Subcutaneous preadipocyte (primary cell): ENCODE measurements around a stretch of chr13.

DNA sequence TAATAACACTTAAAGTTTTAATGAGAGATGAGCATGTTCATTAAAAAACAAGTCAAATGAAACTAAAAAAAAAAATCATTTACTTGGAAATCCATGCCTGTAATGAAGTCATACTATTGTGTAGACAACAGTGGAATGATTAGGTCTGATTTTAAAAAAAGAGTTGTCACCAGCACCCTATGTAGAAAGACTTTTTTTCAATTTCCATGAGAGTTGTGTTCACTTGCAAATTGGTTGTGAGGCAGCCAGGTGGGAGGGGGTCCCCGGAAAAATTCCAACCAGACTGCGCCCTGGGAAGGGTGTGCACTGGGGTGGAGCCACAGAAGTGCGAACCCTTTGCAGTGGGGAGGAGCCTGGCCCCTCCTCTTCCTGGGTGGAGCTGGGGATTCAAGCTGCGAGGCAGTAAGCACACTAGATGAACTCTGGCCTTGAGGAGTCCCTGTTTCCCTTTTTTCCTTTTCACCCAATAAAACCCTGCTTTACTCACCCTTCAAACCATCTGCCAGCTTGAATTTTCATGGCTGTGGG lies 31.1 kb upstream of the MBNL2 start:
- CAGE, long polyA plus RNA, result no peak

DNA sequence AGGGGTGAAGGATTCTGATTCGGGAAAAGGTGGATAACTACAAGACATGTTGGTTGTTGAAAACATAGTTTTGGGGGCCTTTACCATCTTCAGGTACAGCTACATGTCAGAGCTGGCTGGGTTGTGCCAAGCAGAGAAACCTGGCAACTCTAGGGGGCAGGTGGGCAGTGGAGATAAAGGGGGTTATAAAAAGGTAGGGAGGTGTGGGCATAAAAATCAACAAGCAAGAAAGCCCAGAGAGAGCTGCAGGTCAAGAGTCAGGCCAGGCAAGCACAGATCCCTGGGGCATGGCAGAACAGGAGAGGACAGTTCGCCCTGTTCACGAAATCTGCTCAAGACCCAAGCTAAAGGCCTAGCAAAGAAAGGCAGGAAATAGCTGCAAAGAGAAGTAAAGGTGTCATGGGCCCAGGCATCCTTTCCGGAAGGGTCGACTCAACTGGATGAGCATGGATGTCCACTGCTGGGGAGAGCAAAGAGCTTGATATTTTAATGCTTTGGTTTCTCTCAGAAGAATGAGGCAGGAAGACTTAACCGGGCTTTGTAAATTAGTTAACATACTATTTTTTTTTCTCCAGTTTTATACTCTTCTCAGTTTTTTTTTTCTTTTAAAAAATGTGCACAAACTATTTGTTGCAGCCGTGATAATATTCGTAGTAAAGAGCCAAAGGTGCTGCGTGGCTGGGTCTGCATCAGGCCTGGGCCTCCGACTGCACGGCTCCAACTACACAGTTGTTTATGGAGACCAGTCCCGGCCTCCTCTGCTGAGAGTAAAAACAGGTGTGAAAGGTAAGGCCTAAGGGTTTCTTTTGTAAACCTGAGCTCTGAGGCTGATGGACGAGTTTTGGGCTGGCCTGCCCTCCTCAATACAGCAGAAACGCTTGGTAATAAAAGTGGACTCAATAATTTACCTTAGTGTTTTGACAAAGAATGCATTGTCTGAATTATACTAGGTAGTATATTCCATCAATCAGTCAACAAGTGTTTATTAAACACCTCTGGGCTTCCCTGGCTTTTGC lies 3.6 kb downstream of the MBNL2 start:
- CAGE, long polyA plus RNA, result no peak

DNA sequence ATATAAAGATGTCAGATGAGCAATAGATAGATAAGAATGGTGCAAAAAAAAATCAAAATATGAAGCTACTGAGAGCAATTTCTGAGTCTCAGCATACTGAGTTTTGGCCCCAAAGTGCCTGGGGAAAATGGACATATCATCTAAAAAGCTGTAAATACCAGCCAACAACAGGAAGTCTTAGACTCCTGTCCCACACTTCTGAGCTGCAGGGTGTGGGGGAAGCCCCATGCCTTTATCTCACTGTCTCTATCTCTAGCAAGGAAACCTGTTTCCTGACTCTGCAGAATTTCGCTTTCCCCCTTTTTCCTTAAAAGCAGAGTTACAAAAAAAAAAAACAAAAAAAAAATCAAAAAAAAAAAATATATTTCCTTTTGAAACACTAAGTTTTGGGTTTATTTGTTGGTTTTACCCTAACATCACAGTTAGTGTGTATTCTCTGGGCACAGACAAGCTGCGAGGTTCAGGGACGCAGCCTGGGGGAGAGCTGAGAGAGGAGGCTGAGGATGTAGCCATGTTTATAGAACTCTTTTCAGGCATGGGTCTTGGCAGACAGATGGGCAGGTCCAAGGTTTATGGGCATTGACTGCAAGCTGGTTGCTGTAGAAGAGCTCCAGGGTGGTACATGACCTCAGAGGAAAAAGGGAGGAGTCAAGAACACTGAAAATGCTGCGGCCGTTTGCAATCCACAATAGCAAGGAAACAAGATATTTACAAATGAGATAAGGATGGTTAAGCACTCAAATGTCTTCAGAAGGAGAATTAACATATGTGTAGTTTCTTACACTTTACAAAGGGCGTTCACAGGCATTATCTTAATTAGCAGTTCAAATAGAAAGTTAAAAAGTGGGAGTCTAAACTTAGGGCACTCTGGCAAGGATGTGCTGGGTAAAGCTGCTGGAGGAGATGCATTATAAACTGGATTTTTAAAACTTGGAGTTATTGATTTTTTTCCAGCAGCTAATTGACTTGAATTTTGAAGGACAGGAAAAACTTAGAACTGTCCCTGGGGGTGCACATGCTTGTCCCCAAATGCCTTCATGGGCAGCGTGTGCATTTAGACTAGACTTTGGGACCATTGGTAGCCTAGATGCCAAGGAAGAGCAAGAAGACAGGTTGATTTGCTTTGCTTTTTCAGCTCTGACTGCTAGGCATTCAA lies 5.0 kb downstream of the MBNL2 start:
- CAGE, long polyA plus RNA, result no peak

DNA sequence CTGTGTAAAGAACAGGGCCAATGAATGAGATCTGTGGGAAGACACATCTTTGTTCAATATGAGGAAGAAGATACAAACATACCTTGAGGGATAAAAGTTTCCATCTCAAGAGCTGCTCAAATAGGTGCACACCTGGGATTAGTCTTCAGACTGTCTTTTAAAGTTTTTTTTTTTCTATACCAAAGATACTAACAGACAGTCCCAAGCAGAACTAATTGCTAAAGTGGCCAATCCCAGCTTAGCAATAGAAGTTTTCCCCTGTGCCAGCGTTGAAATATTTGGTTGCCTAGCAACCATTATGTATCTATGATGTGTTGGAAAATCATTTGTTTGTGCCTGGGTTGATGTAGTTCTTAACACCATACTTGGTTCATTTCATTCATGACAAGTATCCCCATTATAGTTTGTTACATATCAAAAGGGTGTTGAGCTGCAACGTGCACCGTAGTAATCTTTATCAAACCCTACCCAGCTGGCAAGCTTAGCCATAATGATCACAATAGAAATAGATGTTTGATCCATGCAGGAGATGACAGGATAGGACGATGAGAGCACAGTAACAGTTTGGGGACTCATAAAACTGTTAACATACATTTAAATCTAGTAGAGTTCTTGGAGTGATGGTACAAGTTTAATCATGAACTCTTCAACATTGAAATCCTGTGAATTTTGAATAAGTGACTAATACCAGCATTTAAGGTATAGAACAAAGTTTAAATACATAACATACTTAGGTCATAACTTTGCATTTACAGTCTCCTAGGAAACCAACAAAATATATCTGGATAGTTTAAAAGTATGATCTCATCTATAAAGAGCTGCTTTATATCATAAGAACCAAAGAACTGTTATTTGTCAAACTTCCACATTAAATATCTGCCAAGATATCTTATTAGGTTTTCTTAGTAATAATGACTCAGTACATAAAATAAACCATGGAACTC lies 73.3 kb downstream of the MBNL2 start:
- CAGE, long polyA plus RNA, result no peak

GRCh38 chr13:97338374-97339085 lies 95.4 kb upstream of the RAP2A start:
- CAGE, long polyA plus RNA, result no peak

- CAGE, long polyA plus RNA, result no peak
These were observed 22.1 kb downstream of the RAP2A start for GRCh38 chr13:97455939-97456605.

DNA sequence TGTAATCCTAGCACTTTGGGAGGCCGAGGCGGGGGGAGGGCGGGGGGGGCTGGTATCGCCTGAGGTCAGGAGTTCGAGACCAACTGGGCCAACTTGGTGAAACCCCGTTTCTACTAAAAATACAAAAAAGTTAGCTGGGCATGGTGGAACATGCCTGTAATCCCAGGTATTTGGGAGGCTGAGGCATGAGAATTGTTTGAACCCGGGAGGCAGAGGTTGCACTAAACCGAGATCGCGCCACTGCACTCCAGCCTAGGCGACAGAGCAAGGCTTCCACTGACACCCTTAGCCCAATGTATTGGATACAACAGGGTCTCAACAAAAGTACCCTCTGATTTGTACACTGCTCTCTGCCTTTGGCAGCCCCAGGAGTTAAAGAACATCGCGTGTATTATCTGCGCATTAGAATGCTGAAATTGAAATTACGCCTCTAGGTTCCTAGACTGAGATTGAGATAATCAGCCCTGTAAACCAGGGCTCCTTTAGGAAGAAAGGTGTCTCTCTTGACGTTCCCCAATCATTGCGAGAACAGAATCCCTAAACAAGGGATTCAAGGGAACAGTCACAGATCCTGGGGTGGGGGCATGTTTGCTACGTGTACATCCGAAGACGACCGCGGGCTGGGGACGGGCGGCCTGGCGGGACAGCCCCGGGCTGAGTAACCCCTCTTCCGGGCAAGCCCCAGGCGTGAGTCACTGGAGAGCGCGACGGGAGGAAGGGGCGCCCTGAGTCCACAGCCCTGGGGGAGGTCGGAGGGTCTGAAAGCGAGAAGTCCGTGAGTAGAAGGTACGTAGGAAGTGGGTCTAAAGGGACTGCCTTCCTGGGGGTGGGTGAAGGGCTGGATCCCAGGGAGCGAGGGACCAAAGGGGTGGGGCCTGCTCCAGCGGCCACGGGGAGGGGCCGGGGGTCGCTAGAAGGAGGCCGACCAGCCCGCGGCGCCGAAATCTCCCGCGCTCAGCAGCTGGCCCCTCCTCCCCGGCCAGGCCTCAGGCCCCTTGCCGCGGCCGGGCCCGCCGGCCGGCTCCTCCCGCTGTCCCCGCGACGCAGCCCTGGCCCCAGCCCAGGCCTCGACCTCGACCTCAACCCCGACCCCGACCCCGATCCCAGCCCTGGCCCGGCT lies 22.1 kb downstream of the IPO5 start:
- CAGE, long polyA plus RNA, result no peak

GRCh38 chr13:98026317-98027095 lies 73.0 kb downstream of the IPO5 start:
- CAGE, long polyA plus RNA, result no peak

- CAGE, long polyA plus RNA, result no peak
These were observed 4.9 kb downstream of the RNF113B start for GRCh38 chr13:98171957-98172716.

GRCh38 chr13:98266148-98266766 lies 89.2 kb upstream of the RNF113B start:
- CAGE, long polyA plus RNA, result no peak

- CAGE, long polyA plus RNA, result no peak
These were observed 133.7 kb downstream of the STK24 start for GRCh38 chr13:98443111-98443706.

DNA sequence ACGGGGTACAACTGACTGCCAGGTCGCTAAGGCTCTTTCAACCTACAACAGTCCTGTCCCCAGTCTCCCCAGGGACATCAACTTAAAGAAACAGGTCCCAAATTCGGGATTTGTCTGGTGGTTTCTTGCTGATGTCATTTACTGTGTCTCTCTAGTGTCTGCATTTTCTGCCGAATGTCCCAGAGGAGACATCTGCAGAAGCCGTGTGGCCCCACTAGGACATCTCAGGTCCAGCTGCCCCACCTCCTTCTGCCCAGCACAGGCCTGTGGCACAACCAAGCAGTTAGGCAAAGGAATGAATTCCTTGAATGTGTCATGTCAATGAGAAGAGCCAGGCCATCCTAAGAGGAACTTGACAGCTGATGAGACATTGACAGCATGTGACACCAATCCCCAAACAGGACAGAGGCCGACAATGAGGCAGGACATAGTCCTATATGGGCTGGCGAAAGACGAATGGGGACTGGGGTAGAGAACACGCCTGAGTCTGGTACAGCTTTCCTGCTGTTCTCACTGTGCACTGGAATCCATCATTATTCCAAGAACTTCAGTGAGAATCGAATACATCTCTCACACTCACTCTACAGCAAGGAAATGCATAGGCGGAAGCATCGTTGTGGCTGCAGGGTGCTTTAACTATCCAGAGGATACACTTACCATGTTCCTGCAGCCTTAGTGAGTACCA lies 109.3 kb downstream of the STK24 start:
- CAGE, long polyA plus RNA, result no peak

GRCh38 chr13:98482913-98483854 lies 93.7 kb downstream of the STK24 start:
- CAGE, long polyA plus RNA, result no peak

DNA sequence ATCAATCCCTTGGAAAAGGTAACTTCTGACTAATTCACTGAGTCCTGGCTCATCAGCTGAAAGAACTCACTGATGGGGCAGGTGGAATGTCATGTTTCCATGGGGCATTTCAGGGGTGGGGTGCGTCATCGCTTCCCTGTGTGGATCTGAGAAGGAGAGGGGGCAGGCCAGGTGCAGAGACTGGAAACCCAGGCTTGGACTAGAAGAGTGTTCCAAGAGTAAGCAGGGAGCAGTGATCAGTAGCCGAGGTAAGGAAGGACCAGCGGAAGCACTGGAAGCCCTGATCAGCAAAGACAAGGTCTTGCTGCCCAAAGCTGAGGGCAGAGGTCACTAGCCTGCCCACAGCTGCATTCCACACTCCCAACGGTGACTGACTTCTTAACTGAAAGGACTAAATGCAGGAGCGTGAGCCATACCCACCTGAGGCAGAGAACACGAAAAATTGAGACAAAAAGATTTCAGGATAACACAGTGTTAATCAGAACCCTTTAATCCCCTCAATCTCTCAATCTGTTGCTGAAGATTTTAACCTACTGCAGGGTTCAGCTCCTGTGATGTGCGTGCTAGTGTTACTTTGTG lies 77.4 kb downstream of the STK24 start:
- CAGE, long polyA plus RNA, result no peak

DNA sequence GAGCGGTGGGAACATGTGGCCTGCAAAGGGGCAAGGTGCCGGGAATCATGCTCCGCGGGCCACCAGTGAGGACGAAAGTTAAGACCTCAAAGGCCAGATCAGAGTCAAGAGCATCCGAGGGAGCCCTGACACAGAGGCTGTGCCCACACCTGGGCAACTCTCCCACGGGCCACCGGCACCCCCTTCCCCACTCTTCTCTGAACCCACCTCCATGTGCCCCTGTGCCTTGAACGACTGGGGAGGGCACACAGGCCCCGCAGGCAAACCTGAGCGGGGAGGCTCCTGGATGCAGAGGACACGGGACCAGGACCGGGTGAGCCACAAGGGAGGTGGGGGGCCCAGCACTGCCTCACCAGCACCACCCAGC lies 49.5 kb downstream of the STK24 start:
- CAGE, long polyA plus RNA, result no peak

DNA sequence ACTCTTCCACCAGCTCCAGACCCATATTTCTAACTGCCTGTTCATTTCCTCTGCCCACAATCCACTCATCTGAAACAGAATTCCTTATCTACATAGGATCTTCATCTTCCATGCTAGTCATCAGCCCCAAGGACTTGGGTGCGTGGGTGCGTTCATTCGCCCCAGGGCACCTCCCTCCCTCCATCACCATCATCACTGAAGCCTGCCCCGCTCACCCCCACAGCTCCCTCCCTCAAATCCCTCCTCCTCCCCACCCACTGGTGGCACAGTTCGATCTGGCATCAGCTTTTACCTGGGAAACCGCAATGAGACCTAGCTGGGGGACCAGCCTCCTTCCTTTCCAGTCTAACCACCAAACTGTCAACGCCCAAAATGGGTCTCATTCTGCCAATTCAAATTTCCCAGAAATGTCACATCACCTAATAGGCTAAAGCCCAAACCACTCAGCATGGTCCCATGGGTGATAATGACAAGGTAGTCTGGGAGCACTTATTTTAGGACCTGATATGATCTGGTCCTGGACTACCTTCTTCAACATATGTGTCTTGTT lies 19.6 kb downstream of the STK24 start:
- CAGE, long polyA plus RNA, result no peak

GRCh38 chr13:98761112-98761338 lies 8.6 kb upstream of the SLC15A1 start:
- CAGE, long polyA plus RNA, result no peak

GRCh38 chr13:98809202-98809515 lies 56.7 kb upstream of the SLC15A1 start:
- CAGE, long polyA plus RNA, result no peak

DNA sequence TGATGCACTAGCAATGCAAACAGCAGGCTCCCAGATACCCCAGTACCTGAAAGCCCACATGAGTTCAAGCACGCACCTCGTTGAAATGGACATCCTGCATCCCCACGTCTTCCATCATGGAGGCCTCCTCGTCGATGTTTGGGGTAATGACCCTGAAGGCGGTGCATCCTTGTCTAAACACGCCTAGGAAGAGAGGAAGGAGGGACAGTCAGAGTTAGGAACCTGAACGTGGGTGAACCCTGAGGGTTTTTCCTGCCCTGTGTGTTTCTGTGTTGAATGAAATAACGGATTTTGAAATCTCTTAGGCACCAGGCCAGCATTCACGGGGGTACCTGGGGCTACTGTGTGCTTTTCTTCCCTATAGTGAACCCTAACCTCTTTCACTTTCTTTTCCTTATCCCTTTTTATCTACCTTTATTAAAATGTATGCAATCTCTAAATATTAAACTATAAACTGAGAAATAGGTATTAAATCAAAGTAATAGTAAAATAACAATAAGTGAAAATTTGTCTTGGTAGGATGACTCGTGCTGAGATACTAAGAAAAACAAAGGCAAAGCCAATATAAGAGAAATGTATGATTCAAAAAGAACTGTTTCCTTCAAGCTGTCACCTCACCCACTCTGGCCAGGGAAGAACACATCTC lies 72.0 kb upstream of the SLC15A1 start:
- CAGE, long polyA plus RNA, result no peak

- CAGE, long polyA plus RNA, result no peak
These were observed 96.1 kb downstream of the DOCK9 start for GRCh38 chr13:98881685-98882164.